ENCODE measurements around the genes ORM1 and AKNA.

DNA sequence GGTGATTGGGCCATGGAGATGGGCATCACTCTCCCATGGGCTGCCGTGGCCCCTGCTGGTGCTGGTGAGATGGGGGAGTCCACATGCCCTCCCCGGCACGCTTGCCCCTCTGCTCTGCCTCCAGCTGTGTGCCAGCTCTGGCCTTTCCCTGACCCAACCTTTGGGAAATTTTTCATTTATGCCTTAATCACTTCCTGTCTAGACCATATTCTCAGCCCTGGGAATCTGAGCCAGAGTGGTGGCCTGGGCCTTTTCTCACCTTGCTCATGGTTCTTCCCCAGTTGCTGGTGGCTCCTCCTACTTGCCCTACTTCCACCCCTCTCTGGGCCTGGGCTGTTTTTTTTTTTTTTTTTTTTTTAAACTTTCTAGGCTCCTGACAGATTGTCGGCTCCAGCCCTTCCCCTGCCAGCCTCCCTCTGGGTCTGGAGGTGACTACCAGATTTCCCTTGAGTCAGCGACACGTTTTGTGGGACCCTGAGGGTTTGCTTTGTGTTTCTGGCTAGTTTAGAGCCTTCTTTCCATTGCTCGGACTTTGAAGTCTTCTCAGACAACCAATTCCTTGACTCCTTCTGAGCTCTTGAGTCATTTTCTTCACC is 56.8 kb downstream of the RGS3 start:
- RRBS = no CpG with 5 or more reads among the region's 7 CpGs

DNA sequence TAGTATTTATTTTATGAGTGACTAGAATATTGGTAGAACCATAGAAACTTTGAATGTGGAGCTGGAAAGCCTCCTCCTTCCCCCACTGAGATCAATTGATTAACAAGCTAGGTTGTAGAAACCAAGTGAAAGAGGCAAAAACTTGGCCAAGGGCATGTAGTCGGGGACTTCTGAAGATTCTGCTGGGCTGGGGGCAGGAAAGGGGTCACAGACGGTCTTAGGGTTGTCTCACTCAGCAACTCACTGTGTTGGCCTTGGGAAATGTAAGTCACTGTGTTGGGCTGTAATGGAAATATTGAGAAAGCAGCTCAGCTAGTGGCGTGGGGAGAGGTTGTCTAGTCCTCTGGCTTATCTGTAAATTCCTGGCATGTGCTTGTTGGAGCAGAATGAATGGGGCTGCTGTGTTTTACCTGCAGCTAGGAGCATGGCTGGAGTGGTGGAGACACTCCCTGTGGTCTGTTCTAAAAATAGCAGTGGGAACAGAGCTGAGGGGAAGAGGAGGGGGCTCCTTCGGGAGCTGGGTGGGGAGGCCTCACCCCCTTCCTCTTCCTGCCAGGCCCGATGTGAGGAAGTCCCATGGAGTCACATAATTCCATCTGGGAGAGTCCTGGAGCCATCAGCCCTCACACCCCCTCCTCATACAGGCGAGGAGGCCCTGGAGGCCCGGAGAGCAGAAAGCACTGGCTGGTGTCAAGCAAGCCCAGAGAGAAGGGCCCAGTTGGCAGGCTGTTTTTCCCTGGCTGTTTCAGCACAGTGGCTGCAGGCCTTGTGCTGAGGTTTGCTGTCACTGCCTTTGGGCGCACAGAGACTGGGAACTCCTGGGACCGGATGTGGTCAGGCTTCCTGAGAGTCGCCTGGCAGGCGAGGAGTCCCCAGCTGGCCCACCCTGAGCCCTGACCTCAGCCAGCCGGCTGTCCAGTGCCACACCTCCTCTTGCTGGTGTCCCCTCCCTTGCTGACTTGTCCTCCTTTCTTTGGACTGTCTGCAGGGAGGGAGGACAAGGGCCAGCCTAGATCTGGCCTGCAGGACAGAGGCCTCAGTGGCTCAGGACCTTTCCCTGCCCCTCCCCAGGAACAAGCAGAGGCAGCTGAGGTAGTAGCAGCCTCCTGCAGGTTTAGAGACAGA is 84.9 kb downstream of the RGS3 start:
- RRBS = 22% methylated on average over 3 of the region's 12 CpGs

DNA sequence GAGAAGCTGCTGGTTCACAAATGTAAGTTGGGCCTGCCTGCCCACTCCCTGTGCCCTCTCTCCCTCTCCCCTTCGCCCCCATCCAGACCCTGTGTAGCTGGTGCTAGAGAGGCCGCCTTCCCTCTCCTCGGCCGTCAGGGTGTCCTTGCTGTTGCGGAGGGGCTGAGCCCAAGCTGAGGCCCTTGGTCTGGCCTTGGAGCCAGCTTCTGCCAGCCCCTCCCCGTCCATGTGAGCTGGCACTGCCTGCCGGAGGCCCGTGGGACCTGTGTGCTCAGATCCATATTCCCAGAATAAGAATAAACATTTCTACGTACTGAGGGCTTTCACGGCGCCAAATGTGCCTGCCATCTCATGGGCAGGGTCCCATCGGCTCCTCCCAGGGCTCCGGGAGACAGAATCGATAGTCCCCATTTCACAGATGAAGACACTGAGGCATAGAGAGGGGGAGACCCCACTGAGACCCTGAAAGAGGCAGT is 131.5 kb downstream of the RGS3 start:
- RRBS = no CpG with 5 or more reads among the region's 14 CpGs

DNA sequence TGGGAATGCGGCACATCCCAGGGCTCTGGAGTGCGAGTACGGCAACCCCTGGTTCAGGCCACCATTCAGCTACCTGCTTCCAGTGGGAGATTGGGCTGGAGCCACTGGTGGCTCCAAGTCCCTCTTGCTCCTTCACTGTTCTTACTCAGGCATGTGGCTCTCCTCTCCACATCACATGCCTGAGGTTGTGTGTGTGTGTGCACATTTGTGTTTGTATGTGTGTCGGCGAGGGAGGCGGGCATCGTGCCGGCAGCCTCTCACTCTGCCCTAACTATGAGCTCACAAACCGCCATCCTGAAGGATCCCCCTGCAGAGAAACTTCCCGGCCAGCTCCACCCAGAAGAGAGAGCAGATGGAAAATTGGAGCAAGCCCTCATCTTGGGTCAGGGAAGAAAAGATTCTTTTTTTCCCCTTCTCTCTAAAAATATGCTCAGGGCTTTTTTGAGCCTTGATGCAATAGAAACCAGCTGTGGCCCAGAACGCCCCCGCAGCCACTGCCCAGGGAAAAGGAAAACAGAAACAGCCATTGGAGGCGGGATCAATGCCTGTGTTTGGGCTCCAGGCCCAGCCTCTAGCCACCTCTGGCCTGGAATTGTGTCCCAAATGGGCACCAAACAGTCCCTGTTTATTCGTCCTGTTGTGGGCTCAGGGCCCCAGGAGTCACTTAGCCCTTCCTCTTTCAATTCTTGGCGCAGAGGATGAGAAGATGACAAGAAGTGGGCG is 151.4 kb downstream of the RGS3 start:
- RRBS = 24% methylated on average over 2 of the region's 16 CpGs

DNA sequence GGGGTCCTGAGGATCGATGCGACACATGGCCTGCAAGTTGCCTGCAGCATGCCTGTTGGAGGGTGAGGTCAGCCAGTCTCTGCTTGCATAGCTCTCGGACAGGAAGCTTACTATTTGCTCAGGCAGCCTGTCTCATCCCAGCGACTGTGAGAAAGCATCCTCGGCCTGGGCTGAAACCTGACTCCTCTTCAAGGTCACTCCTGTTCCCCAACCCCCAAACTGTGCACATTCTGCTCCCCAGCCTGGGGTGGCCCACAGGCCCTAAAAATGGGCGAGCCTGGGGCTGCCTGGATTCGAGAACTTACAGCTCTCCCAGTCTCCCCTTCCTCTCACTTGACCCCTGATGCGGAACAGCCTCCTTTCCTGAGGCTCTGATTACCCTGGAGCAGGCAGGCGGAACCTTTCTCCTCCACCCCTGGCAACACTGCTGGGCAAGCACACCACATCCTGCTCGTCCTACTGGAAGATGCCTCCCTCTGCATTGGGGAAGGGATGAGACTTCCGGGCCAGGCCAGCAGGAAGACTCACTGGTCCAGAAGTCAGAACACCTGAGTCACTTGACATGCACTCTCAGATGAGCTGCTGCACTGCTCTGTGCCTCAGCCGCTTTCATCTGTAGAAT is 187.0 kb downstream of the RGS3 start:
- RRBS = no CpG with 5 or more reads among the region's 12 CpGs

DNA sequence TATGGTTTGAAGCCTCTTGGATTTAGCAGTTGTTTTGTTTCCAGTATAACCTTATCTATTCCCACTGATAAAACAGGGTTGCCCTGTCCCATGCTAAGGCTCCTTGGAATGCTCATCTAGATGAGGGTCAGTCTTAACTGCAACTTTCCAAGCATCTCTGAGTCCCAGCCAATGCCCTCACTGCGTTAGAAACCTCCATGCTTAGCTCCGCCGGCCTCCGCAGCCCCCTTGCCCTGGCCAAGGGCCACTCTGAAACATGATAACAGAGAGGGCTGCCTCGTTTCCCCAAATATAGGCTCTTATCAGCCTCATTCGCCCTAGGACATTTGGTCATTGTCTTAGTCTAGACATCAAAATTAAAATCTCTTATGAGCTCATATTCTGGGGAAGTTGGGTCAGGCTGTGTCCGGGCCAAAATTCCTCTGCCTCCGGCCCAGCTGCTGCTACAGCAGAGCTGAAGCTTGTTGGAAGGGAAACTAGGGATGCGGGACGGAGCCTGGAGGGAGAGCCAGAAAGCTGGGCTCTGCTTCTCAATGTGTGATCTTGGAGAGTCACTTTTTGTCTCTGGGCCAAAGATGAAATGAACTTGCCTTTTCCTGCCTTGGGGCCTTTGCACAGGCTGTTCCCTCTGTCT is 191.1 kb downstream of the RGS3 start:
- RRBS = no CpG with 5 or more reads among the region's 10 CpGs

DNA sequence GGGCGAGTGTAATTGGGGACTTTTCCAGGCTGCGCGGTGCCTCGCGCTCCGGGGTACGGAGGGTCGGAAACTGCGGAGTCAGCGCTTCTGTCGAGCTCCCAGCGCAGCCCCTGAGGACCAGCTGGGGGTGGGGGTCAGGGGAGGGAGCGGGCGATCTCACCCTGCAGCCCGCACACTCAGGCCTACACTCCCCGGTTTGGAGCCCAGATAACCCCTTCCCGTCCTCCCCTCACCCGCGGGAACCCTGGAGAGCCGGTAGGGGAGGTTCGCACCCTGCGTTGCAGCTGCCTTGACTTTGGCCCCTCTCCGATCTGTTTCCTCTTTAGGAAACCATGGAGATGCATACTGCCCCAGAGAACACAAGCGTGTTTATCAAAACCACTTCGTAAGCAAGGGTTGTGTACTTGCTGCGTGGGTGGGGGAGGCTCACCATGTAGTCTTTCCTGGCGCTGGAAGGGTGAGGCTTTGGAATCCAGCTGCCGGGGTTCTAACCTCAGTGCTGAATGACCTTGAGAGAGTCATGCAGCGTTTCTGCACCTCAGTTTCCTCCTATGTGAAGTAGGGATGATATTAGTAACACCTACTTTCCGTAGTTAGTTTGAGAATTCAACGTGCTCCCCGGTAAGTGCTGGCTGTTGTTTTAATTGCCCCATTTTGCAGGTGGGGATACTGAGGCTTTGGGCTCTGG is 188.1 kb upstream of the ZNF618 start:
- RRBS = 13% methylated on average over 6 of the region's 32 CpGs

GRCh38 chr9:114099661-114099963 is 520 bp upstream of the KIF12 start:
- RRBS = no CpG with 5 or more reads among the region's 1 CpG

DNA sequence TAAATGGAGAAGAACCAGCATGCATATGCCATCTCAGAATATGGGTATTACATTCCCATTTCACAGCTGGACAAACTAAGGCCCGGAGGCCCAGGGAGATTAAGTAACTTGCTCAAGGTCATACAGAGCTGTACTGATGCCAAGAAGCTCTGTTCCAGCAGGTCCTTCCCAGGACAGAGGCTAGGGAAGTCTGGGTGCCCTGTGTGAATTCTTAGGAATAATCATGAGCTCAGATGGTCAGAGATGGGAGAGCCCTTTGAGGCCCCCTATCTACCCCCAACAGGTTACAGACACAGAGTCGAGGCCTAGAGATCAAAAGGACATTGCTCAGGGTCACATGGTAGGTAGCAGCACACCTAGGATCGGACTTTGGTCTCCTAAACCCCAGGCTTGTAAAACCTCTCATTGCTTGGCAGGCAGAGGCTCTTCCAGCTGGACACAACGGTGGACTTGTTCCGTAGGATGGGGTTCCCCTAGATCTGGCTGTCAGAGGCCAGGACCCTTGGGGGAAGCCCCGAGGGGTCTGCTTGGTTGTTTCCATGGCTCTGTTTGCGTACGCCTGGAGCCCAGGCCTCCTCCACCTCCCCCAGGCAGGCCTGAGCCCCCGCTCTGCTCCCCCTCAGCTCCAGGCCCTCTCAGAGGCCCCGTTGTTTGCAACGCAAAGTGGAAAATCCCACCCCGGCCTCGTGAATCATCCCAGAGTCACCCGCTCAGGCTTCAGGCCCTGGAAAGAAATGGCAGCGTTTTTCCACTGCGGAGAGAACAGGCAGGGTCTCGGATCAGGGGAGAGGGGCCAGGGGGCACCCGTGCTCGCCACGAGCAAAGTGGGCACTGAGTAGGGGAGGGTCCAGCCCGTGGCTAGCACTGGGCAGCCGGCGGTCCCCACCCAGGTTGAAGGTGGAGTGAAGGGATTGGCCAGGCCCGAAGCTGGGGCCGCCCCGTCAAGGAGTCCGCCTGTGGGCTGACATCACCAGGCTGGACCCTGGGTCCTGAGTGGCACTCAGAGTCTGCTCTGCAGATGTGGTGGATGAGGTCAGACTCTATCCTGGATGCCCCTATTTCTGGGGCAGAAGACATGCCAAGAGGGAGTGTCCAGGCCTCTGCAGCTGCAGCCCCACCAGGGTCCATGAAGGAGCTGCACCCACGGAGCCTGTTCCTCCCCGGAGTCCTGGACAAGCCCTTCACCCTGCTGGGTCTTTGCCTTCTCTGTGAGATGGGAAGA is 19.7 kb downstream of the COL27A1 start:
- RRBS = no CpG with 5 or more reads among the region's 29 CpGs

GRCh38 chr9:114176368-114177103 is 21.2 kb downstream of the COL27A1 start:
- RRBS = no CpG with 5 or more reads among the region's 10 CpGs

GRCh38 chr9:114264784-114265728 is 57.8 kb upstream of the ORM1 start:
- RRBS = 84% methylated on average over 2 of the region's 17 CpGs

DNA sequence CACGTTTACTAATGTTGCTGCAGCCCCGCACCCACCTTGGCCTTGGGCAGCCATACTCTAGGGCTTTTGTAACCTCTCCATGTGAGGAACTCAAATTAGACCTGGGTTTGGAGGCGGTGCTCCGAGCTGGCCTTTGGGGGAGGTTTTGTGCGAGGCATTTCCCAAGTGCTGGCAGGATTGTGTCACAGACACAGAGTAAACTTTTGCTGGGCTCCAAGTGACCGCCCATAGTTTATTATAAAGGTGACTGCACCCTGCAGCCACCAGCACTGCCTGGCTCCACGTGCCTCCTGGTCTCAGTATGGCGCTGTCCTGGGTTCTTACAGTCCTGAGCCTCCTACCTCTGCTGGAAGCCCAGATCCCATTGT is at the start of gene ORM1:
Gene ORM1 (plus strand): TSS at position 266 of the 368 bp plus-strand sequence.
- RRBS = no CpG with 5 or more reads among the region's 8 CpGs

DNA sequence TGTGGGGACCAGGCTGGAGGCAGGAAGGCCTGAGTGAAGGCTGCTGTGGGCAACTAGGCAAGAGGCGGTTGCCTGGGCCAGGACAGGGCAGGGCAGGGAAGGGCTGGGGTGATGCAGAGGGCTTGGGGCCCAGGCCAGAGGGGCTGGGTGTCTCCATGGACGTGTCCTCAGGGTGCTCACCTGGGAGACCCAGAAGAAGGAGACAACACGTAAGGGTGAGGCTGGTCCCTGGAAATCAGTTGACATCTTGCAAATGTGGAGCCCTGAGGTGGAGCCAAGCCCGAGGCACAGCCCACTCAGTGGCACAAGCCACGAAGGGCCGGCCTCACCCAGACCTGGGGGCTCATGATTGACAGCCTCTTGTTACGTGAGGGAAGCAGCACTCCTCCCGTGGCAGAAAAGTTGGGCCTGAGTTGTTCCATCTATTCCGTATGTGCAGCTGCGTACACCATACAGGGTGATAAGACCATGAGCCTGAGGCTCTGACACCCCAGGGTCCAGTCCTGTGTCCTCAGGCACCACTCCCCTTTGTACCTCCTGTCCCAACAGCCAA is 2.1 kb upstream of the ORM2 start:
- RRBS = no CpG with 5 or more reads among the region's 10 CpGs

GRCh38 chr9:114351688-114351965 is 22.0 kb downstream of the ORM2 start:
- RRBS = no CpG with 5 or more reads among the region's 2 CpGs

DNA sequence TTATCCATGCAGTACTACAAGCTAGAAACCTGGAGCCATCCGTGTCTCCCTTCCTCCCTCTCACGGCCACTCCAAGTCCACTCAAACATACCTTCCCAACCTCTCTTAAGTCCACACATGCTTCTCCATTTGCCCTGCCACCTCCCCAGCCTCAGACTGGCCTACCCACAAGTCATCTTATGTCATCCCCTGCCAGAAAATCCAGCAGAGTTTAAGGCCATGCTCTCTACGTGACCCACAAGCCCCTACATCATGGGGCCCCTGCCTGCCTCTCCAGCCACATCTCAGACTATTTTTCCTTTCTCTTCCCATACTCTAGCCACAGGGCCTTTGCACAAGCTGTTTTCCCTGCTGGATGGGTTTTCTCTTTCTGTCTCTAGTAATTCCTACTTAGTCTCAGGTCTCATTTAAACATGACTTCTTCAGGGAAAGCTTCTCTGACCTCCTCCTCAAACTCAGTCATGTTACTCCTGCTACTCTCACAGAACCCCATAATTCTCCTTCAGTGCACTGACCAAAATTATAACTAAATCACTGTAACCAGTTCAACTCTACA is 26.8 kb downstream of the AKNA start:
- RRBS = no CpG with 5 or more reads among the region's 3 CpGs

- RRBS = no CpG with 5 or more reads among the region's 6 CpGs
These were observed 21.6 kb downstream of the AKNA start for GRCh38 chr9:114366162-114366585.

DNA sequence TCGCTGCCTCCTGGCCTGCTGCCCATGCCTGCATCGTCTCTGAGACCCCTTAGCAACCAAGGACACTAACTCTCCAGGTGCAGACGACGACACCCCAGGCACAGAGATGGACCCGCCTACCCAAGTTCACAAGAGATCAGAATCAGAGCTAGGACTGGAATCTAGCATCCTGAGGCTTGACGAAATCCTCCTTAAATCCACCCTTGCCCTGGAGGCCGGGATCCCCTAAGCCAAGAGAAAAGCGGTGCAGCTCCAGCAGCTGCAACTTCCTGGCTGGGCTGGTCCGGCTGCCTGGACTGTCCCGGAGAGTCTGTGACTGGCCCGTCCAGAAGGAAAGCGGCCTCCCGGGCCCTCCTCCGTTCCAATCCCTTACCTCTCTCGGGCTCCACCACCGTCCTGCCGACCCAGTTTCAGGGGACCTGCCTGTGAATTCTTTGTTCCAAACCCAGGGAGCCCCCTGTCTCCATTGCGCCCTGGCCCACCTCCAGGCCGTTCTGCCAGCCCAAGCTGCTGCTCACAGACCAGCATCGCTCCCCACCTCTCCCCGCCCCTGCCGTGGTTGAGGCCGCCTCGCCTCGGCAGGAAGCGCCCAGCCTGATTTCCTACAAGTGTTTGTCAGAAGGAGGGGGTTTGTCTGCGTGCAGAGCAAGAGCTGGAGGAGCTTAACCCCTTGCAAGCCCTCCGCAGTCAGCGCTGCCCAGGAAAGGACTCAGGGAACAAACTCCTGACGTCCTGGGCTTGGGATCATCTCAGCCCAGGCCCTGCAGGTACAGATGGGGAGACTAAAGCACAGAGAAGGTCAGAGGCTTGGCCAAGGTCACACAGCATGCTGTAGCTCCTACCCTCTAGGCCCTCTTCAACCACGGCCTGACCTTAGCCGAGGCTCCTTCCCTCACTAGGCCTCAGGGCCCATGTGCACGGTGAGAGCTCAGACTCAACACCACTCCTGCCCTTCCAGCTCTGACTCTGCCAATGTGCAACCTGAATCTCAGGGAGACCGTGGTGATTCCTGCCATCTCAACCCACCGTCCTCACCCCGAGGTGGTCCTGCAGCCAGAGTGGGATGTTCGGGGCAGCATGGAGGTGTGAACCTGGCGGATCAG is at the start of gene AKNA:
Gene AKNA (minus strand): TSS at position 496 of the 1,103 bp plus-strand sequence.
- RRBS = 5% methylated on average over 3 of the region's 38 CpGs

- RRBS = no CpG with 5 or more reads among the region's 4 CpGs
These were observed 1.7 kb downstream of the WHRN start for GRCh38 chr9:114503522-114504103.

GRCh38 chr9:114512300-114512910 is 7.1 kb upstream of the WHRN start:
- RRBS = no CpG with 5 or more reads among the region's 7 CpGs

GRCh38 chr9:114532411-114533121 is 27.3 kb upstream of the WHRN start:
- RRBS = no CpG with 5 or more reads among the region's 13 CpGs

Measured in renal cortical epithelial cell (primary cell).